Colic lymph node (tissue), 1 donor: ENCODE data around the genes ZNF280D and AQP9.

DNA sequence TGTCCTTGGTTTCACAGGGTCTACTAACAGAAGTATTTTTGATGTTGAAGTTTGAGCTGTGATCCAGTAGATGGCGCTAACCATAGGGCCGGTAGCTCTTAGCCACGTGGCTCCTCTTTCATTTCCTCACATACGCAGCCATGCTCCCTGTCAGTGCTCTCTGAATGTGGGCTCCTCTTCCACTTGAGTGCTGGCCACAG lies 18.4 kb upstream of the DNAAF4 start:
- PRO-cap, result no peak

DNA sequence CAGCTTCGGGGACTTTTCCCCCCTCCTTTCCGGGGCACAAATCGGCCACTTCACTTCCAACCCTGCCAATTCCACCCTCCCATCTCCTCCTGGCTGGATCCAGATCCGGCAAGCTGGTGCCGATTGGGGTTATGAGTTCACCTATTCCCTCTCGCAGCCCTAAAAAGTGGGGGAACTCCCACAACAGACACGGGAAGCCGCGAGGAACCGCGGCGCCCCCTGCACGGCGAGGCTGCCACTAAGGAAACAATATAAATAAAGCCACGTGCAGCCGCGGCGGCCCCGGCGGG lies 832 bp downstream of the PRTG start:
- PRO-cap, result no peak

DNA sequence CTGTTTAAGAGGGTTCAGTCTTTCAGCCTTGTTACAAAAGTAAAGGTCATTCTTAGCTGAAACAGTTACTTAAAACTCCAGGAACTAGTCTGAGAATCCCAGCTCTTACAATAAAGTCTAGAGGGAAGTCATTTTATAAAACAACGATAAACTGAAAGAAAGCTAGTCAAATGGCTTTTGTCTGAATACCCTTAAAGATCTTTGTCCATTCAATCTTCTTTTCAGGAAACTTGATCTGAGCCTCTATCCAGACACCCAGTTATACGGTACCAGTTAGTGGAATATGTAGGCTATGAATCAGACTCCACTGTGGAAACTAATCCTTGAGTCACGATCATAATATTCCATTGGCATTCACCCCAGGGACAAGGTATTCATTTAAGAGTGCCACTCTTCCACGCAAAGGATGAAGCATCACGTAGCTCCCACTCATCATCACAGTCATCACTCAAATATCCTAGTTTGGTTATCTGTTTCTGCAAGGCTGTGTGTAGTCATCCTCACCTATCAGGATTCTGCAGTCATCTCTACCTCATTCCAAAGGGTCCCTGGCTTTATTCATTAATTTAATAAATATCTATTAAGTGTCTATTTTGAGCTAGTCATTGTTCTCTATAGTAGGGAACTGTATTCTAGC lies 85.7 kb downstream of the NEDD4 start:
- PRO-cap, result no peak

DNA sequence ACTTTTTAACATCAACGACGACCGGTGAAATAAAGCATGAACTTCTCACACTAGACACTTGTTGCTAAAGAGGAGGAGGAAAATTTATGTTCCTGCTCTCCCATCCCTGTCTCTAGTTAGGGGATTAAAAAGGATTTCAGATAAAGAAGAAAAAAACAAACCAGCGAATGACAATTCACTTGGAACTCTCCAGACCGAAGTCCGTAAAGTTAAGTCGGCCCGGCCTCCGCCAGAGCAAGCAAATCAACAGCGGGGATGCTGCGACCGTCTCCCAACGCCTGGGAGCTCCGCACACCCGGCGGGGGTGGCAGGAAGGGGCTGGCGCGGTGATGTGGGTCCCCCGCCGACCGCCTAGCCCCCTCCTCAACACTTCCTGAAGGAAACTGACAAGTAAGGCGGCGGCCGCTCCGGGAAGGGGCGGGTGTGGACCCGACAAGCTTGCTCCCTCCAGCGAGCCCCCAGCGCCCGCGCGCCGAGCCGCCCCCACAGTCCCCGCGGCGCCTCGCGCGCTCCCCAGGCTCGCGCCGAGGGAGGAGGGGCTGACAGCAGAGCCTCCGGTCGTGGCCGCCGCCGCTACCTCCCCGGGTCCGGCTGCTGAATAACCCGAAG lies 440 bp downstream of the NEDD4 start:
- PRO-cap, result bidirectional peak, plus-strand start at position 376 of the sequence, minus-strand start at position 248 of the sequence; bidirectional peak, plus-strand start at position 548 of the sequence, minus-strand start at position 449 of the sequence

- PRO-cap, result bidirectional peak, plus-strand start at chr15:56733126, minus-strand start at chr15:56733007; bidirectional peak, plus-strand start at chr15:56733679, minus-strand start at chr15:56733509
Observed at GRCh38 chr15:56733094-56734038, at the start of gene ZNF280D. TSS of gene ZNF280D (minus strand) at chr15:56733509.

- PRO-cap, result no peak
Observed at GRCh38 chr15:56933001-56933888, 14.8 kb downstream of the TCF12 start.

DNA sequence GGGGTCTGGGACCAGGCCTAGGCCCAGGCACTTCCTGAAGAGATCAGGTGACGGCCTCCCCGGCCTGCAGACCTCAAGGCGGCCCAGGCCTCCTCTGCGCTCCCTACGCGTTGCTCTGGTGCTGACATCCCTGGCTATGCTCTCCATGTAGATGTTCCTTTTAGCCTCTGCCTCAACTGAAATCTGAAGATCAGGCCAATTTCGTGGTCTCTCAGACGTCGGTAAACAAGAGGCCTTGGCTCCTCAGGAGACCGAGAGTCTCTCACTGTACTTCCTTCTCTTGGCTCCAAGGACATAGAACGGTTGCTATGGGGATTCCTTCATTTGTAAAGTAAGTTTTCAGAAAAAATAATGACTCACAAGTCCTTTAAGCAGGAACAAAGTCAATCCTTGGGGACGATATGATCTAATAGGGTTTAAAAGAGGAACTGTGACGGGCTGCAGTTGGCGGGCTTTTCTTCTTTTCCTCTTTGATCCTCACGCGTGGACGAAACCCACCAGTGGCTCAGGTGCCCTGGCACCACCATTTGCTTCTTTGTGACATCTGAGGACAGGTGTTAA lies 55.6 kb upstream of the CGNL1 start:
- PRO-cap, result no peak

DNA sequence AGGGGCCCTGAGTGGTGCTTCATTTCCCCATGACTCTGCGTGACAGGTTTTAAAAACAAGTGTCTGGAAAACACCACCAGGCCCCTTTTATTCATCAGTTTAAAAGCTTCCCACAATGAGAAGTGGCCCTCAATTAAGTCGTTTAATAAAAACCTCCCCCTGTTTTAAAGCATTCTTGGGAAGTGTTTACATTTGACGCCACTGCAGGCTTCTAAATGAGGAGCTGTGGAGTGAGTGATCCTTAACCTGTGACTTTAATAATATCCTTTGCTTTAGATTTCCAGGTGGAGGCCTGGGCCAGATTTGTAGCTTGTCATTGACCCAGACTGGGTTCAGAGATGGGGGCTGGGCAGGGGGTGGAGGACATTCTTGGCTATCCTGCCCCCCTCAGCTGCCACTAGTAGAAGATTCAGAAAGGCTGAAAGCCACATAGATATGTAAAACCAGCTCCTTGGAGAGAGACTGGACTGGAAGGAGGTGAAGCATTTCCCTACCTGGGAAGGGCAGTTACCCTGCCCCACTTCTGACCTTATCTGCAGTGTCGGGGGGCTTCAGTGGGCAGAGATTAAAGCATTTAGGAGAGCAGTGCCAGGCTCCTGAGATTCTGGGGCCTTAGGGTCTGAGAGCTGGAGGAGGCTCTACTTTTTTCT lies 11.4 kb downstream of the CGNL1 start:
- PRO-cap, result no peak

DNA sequence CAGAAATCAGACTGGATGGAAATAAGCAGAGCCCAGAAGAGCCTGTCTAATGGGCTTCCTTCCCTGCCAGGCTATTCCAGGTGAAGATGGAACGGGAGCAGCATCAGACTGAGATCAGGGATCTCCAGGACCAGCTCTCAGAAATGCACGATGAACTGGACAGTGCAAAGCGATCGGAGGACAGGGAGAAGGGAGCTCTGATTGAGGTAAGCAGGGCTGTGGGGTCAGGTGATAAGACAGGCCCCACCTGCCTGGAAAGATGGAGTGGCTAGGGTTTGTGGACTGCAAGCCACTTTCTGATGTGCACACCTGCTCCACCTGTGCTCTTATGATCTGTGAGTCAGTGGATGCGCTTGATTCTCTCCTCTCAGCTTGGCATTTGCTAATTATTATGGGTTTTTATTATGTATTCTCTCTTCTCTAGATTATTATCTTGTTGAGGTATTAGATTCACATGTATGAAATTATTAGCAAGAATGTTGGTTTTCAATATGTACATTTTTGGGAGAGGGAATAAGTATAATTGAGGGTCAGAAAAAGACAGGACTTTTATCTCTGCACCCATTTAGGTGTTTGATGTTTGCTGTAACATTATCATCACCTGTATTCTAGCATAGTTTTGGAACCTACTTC lies 77.4 kb downstream of the CGNL1 start:
- PRO-cap, result no peak

- PRO-cap, result no peak
Observed at GRCh38 chr15:57550279-57551105, 41.2 kb upstream of the MYZAP start.

DNA sequence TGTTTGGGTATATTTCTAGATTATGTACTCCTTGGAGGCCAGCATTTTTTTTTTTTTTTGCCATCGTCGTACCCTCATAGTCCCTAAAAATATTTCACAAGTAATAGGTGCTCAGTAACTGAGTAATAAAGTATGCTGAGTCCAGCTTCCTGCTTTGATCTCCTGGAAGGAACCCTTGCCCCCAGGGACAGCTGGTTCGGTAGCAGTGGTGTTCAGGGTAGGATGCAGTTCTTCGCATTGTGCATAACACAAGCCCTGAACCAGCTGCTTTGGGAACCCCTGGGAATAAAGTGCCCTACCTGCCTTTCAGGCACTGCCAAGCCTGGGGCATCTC lies 7.6 kb downstream of the MYZAP start:
- PRO-cap, result no peak

DNA sequence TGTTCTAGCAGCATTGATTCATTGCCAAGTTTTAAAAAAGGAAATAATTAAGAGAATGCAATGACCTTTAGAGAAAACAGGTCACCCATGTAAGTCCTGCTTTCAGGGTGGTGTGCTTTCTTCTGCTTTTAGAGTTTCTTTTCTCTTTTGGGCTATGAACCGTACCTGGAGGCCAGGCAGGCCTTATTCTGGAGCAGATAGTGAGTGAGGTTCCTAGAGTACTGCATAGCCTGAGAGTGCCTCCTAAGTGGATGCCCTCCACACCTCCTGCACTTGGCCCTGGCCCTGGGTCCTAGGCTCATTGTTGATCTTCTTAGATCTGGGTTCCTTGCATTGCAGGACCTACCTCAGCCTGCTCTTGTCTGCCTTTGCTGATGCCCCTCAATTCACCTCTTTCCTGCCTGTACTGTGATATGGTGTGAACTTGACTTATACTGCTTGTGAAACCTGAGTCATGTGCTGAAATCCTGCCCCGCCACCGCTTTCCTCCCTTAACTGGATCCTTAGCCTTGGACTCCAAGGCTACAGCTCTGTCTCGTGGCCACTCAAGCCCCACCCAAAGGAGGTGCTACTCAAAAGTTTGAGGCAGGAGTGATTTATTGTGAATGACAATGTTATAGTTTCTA lies 55.9 kb downstream of the MYZAP start:
- PRO-cap, result no peak

- PRO-cap, result unidirectional peak, minus-strand start at chr15:57747309
Observed at GRCh38 chr15:57747164-57747614, 40.7 kb downstream of the POLR2M start.

DNA sequence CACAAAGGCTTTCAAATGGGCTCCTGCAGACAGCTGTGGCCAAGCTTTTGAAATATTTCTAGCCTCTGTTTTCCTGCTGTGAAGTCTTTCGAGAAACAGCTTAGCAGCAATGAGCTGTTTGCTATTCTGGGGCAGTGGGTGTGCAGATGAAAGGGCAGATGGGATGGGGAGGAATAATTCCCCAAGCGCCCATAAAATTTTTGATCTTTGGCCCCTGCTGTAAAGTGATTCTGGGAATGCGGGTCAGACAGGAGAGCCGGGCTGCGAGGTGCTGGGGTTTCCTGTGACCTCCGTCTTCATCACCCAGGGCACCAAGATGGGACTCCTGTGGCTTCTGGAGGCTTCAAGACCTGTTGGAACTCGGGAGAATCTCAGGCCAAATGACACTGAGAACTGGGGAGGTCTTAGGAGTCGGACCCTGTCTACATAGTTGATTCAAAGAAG lies 86.2 kb downstream of the POLR2M start:
- PRO-cap, result no peak

DNA sequence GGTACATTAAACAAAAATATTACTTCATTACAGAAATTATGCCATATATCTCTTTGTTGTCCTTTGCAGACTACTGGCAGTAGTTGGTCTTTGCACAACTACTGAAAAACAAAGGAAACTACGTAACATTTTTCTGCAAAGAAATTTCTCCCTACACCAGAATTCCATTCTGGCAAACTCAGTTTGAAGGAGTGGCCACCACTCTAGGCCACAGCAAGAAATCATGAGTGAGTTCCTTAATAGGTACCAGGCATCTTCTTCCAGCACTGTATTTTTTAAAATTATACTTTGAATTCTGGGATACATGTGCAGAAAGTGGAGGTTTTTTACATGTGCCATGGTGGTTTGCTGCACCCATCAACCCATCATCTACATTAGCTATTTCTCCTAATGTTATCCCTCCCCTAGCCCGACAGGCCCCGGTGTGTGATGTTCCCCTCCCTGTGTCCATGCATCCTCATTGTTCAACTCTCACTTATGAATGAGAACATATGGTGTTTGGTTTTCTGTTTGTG lies 89.4 kb downstream of the ALDH1A2 start:
- PRO-cap, result no peak

GRCh38 chr15:58138014-58138736 lies at the start of gene AQP9:
TSS of gene AQP9 (plus strand) at chr15:58138381.
- PRO-cap, result no peak

DNA sequence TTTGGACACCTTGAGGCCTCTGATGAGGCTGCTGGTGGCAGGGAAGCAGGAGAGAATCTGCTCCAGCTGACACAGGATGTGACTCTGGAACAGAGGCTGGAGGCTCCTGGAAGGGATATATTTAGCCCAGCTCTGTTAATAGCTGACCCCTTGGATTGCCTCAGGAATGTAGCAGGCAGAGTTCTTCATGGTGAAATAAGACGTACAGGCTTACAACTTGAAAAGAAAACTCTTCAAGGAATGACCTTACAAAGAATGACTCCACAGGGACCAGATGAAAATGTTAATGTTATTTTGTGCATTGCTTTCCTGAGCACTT lies 90.5 kb downstream of the AQP9 start:
- PRO-cap, result no peak

DNA sequence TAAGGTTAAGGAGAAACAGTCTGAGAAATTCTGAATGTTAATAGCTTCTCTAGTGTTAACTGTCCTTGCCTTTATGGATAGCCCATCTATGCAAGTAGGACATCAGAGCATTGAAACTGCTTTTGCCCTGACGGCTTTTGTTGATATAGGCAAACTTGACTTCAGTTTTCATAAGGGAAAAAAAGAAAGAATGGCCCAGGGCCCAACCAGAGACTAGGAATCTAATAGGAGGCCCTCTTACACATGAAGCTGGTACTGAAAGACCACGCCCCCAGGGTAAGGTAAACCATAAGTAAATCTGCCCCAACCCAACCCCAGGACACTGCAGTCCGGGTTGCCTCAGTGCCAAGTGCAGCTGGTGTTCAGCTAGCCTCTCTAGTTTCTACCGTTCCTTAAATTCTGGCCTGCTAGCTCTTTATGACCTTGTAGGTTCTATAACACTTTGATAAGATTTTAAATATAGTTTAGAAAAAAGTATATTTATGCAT lies 136.7 kb downstream of the AQP9 start:
- PRO-cap, result no peak

GRCh38 chr15:58310274-58311090 lies 121.3 kb upstream of the LIPC start:
- PRO-cap, result no peak

- PRO-cap, result no peak
Observed at GRCh38 chr15:58438754-58439347, 7.1 kb downstream of the LIPC start.